ENCODE measurements around a stretch of chr4.

DNA sequence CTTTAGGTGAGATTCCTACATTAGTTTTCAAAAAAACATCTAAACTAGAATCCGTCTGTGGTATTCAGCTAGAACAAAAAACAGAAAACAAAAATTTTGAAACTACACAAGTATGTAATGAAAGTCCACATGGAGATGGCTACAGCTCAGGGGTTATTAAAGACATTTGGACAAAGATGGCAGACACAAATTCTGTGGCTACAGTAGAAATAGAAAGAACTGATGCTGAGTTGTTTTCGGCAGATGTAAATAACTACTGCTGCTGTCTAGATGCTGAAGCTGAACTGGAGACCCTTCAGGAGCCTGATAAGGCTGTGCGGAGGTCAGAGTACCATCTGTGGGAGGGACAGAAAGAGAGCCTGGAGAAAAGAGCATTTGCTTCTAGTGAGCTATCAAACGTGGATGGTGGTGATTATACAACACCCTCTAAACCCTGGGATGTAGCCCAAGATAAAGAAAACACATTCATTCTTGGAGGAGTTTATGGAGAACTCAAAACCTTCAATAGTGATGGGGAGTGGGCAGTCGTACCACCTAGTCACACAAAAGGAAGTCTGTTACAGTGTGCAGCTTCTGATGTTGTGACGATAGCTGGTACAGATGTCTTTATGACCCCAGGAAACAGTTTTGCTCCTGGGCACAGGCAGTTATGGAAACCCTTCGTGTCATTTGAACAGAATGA lies 46.8 kb upstream of the TBC1D14 start:
- RRBS, result no CpG with 5 or more reads among the region's 7 CpGs

DNA sequence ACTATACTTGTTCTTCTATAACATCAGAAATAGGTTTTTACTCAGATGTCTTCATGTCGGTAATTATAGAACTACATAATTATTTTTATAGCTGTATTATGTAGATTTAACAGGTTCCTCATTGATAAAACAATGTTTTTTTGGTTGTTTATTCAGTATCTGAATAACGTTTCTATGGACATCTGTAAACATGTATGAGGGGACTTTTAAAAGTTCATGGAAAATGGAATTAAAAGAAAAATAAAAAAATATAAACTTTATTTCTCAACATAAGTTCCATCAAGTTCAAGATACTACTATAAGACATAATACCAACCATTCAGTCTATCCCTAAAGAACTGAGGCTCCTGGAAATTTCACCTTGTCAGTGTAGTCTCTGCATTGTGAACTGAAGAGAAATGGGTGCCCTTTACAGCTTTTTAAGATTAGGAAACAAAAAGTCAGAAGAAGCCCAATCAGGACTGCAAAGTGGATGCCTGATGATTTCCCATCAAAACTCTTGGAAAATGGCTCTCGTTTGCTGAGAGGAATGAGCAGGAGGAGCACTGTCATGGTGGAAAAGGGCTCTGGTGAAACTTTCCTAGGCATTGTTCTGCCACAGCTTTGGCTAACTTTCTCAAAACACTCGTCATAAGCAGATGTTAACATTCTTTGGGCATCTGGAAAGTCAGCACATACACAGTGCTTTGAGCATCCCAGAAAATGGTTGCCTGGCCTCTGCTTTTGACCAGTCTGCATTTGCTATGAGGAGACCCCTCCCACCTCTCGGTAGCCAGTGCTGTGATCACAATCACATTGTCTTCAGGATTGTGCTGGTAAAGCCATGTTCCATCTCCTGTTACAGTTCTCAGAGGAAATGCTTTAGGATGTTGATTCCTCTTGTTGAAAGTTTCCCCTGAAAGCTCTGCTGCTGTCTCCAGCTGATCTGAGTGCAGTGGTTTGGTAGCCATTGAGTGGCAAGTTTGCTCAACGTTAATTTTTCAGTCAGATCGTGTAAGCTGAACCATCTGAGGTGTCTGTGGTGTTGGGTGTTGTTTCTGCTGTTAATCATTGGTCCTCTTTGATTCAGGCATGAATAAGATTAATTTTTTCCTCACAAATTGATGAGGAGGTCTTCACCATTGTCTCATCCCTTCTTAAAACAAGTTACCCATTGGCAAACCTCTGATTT lies 25.3 kb upstream of the TBC1D14 start:
- RRBS, result no CpG with 5 or more reads among the region's 7 CpGs

DNA sequence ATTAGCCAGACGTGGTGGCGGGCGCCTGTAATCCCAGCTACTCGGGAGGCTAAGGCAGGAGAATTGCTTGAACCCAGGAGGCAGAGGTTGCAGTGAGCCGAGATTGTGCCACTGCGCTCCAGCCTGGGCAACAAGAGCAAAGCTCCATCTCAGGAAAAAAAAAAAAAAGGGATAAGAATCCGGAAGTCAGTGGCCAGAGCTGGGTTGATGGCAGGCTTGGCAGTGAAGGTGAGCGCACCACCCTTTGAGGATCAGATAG lies 6.3 kb downstream of the TBC1D14 start:
- RRBS, result no CpG with 5 or more reads among the region's 8 CpGs

- RRBS, result no CpG with 5 or more reads among the region's 4 CpGs
These were observed 24.0 kb downstream of the TBC1D14 start for GRCh38 chr4:6933504-6934091.

DNA sequence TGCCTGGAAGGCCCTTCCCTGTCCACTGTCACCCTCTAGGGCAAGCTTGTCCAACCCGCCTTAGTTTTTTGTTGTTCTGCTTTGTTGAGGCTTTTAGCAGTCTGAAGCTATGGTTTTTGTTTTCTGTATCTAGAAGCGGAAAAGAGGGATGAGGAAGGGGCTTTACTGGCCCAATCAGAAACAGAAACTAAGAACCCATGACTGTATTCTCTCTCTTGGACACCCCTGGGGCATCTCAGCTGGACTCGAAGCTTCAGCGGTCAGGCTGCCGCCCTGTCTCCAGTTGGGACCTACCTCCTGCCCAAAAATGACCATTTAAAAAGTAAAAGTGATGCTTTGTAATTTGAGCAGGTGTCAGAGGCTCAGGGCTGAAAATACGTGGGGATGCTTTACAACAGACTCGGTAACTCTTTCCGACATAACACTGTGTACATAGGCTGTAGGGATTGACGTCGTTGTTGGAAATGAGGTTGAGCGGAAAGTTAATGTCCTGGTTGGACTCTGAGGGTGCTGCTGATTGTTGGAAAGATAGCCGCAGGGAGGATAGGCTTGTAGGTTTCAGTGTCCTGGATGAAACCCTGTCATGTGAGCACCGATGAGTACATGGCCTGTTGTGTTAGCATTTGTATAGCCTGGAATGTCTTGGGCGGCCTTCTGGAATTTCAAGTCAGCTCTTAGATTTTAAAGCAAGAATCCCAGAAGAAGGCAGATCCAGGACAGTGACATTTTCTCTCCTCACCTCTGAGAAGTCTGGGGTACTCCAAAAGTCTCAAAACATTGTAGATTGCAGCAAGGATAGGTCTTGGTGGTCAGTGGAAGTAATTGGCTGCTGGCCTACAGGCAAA lies 63.1 kb downstream of the TBC1D14 start:
- RRBS, result no CpG with 5 or more reads among the region's 14 CpGs

GRCh38 chr4:7335371-7335690 lies 99.4 kb downstream of the PSAPL1 start:
- RRBS, result no CpG with 5 or more reads among the region's 13 CpGs

DNA sequence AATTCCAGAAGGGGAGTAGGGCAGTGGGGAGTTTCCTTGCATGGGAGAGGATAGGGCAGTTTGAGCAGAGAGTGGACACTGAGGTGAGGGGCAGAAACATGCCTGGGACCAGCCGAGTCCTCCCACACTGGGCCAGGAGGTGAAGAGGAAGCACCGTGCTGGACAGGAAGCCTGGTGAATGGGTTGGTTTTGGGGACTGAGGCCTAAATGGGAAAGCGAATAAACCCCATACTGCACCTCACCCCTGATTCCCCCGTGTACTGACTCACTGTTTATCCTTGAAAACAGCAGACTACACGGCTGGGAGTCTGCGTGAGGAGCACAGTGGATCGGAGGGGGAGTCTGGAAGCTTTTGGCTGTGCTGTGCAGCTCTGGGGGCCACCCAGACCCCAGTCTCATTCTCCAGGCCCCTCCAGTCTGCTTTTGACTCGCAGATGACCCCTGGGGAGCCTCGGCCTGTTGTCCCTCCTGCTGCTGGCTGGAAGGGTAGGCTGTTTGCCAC lies 90.1 kb downstream of the PSAPL1 start:
- RRBS, result no CpG with 5 or more reads among the region's 9 CpGs

DNA sequence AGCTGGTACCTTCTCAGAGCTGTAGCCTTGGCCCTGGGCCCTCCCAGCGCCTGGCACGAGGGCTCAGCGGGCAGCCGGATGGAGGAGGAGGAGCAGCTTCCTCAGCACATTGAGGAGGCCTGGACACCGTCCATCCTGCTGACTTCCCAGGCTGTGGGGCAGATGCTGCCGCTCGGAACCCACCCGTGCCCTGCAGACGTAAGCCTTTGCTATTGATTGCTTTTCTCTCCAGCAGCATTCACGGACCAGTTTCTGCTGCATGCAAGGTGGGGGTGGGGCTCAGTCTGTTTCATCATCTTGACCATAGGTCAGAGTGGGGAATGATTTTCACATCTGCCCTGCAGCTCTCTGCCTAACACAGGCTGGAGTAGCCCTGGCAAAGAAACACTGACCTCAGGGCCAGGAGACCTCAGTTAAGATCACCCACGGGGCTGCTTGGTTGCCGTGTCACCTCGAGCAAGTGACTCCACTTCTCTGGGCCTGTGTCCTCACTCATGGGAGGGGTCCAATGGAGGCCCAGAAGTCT lies 80.8 kb upstream of the PSAPL1 start:
- RRBS, result no CpG with 5 or more reads among the region's 13 CpGs

- RRBS, result 60% methylated on average over 3 of the region's 27 CpGs
These were observed 211.8 kb upstream of the PSAPL1 start for GRCh38 chr4:7646231-7647265.

DNA sequence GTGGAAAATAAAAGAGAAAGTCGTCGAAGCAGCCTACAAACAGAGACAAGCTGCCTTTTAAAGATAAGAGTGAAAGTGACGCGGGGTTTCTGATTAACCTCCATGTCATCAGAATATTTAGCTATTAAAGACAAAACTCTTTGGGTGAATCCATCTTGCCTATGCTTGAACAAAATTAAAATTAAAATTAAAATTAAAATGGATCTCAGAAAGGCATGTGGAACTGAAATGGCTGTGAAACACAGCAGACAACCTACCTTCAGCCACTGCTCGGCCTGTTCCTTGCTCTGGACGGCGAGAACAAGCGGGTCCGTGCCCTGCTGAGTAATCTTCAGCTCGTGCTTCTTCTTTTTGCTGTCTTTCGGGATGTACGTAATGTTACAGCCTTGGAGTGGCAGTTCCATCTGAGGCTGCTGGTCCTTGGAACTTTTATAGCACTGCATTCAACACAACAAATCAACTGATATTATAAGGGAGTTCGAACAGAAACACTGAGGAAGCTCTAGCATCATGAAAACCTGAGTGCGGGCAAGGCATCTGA lies 101.3 kb downstream of the AFAP1 start:
- RRBS, result no CpG with 5 or more reads among the region's 14 CpGs

DNA sequence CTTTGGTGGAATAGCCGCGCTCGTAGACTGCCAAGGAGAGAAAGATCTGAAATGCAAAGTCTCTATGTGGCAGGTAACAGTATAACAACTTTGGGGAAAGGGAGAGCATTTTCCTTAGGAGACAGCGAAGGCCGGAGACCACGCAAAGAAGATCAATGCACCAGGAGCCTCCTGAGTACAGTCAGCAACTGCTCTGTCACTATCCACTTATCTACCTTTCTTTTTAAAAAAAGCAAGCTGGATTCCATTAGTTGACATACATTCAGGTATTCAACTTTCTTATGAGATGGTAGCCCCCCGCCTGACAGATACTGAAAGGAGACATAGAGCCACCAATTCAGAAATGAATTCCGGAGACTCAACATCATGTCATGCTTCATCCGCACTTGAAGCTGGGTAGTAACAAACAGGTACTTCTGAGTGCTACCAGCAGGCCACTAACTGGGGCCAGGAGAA lies 85.1 kb downstream of the AFAP1 start:
- RRBS, result no CpG with 5 or more reads among the region's 9 CpGs

DNA sequence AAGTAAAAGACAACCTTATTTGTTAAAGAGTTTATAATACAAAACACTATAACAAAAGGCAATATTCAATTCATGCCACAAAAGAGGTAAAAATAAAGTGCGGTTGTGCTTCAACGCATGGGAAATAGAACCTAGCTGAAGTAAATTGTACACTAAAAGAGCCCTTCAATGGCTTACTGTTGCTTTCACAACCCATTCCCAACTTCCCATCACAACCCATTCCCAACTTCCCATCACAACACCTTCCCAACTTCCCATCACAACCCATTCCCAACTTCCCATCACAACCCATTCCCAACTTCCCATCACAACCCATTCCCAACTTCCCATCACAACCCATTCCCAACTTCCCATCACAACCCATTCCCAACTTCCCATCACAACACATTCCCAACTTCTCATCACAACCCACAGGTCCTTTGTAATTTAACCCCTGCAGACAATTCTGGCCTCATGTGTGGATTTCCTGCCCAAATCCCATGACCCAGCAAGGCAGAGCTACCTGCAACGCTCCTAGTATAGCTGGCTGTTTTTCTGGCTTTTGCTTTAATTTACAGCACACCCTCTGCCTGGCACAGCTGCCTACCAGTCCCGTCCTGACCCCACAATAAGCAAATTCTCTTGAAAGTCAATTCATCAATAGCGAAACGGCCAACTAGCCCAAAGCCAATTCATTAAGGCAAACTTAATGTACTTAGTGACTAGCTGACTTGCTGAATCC lies 75.7 kb downstream of the AFAP1 start:
- RRBS, result no CpG with 5 or more reads among the region's 6 CpGs

GRCh38 chr4:7916626-7917208 lies 22.9 kb downstream of the AFAP1 start:
- RRBS, result no CpG with 5 or more reads among the region's 5 CpGs

DNA sequence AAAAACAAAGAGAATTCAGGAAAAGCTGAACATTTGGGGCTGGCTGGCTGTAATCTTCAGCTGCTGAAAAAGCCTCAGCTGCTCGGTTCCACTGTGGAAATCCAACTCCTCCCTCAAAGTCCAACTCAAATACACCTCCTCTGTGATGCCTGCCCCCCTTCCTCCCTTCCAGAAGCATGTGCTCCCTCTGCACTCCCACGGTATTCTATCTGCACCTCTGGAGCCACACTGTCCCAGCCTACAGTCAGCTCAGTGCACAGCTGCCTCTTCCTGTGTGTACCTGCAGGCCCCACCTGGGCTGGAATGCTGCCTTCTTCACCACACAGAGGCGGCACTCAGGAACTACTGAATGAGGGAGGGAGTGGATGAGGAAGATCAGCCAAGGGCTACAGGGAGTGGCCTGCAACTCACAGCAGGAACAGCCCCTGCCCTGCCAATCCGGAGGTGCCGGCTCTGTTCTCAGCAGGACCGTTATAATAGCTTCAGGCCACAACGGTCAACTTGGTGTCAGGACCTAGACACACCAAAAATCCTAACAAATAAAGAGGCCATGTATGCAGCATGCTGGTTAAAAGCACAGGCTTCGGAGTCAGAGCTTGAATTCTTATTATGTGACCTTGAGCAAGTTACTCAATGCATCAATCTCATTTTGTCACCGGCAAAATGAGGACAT lies 10.1 kb downstream of the AFAP1 start:
- RRBS, result no CpG with 5 or more reads among the region's 9 CpGs

DNA sequence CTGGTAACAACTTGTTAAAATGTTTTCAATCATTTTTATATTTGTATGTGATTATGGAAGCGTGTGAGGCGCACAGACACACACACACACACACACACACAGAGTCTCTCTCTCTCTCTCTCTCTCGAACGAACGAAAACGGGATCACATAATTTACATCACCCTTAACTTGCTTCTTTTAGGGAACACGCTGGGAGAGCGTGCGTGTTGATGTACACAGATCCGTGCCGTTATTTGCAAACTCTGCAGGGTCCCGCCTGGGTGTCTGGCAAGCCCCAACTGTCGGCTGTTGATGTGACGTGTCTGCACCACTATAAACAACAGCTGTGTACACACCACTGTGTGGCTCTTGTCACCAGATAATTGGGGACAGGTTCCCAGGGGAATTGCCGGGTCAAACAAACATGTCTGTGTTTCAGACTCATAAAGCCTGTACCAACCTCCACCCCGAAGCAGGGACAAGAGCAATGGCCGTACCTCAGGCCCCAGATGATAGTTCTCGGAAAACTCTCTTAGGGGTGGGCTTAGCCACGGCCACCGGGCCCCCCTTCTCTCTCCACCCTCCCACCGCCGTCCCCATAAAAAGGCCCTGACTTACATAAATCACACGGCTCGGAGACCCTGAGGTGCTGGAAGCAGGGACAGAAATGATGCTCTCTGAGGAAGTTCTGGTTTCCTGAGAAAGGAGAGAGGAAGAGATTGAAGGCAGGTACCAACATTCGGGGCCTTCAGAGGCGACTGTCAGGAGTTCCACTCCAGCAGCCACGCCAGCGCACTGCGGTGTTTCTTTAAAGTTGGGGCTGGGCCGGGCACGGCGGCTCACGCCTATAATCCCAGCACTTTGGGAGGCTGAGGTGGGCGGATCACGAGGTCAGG lies 105.1 kb upstream of the AFAP1 start:
- RRBS, result no CpG with 5 or more reads among the region's 35 CpGs

DNA sequence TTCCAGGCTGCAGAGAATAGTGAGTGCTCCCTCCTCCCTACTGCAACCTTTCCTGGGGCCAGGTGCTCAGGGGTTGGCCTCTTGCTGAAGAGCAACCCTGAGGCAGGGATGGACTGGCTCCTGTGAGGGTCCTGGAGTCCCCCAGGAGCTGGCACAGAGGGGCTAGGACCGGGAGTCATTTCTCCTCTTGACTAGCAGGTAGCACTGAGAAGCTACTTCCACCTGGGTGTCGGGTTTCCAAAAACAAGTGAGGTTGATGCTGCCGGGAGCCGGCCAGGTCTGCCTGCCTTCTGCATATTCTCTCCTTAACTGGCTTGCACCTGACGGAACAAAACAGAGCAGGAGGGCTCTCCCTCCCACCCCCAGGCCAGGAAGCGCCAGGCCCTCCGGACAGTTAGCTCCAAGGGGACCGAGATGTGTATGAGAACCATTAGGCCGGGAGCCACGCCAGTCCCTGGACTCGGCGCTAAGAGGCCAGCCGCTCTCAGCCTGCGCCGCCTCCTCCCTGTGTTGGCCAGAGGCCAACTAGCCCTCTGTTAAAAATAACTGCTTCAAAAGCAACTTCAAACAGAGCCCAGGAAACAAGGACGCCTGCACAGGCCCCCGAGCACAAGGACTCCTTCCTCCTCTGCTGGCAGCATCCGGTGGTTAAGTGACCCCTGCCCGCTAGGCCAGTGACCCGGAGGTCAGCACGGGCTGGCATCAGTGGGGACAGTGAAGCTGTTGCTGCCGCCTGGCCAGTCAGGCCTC lies 108.1 kb downstream of the ABLIM2 start:
- RRBS, result 19% methylated on average over 7 of the region's 22 CpGs

DNA sequence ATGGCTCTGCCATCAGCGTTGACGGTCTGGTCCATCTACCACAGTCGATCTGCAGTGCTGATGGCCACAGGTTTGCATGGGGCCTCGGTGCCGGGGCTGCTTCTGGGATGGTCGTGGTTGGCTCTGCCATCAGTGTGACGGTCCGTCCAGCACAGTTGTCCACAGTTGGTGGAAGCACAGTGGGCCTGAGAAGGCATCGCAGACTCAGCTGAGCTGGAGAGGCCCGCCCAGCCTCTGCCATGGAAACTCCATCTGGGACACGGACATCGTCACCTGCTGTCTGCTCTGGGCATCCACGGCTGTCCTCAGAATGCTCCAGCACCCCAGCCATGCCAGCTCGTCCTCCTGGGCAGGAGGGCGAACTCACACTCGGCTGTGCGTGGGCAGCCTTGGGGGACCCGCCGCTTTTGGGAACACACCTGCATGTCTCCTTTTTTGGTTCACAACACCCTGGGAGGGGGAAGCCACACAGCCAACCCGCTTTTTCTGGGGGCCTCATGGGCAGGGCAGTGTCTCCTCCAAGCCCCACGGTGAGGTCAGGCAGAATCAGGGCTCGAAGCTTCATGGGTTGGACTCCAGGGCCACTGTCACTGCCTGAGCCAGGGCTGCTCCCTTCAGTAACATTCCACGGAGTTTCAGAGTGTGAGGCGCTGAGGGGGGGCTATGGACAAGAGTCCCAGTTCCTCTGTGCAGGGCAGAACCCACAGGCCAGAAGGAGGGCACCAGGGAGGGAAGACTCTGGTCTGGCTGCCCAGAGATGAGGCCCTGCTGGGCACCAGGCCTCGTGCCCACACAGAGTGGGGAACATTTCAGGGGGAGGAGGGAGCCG lies 32.9 kb downstream of the ABLIM2 start:
- RRBS, result no CpG with 5 or more reads among the region's 26 CpGs

- RRBS, result no CpG with 5 or more reads among the region's 25 CpGs
These were observed 30.3 kb downstream of the ABLIM2 start for GRCh38 chr4:8127970-8129051.

DNA sequence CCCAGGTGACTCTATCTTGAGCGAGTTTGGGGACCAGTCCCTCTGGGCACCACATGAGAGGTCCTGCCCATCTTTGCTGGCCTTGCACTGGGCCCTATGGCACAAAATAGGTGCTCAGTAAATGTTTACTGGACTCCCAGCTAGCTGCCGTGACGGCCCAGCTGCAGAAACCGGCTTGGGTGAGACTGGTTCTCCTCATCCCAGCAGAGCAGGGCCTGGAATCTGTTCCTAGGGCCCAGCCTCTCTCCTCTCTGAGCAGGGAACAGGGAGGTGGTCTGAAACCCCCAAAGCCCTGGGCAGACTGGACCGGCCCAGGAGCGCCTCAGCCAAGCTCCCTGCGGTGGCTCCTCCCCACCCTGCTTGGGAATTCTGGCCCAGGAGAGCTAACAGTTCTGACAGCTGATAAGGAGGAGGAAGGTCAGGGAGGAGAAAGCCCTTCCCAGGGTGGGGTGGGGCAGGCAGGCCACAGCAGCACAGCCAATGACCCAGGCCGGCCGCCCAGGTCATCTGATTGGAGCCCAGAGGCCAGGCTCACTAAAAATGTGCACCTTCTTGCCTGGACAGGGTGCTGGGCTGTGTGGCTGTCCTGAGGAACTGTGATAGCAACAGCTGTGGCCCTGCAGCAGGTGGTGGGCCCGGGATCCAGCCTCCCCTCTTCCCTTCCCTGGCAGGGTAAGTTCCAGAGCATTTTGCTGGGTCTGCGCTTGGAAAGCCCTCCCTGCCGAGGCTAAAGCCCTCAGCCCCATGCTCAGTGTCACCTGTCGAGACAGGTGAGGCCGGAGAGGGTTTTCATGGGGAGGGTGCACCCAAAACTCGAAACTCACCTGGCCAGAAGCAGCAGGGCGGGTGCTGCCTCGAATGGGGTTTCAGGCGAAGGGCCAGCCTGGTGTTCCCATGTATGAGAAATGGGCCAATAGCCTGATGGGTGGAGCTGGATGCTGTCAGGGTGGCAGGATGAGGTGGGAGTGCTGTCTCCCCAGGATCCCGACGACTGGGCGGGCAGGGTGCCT lies 17.2 kb upstream of the SH3TC1 start:
- RRBS, result no CpG with 5 or more reads among the region's 21 CpGs

DNA sequence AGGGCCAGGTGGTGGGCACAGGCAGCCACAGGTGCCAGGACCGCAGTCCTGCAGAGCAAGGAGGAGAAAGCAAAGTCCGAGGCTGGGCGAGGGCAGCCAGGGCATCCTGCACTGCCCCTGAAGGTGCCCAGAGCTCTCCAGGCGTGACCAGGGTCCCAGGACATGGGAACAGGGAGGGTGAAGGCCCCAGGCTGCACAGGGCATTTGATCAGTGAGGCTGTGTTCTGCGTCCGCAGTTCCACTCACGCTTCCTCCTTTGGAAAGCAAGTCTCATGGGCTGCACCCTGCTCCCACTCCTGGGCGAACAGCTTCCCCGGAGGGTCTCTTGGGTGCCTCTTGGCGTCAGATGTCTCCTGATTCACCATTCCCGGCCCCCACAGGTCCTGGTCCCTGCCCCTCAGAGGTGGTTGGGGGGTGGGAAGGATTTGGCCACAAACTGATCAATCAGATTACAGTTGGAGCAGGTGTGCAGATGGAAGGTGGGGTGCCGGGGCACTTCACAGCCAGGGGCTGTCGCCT lies 3.1 kb downstream of the SH3TC1 start:
- RRBS, result 54% methylated on average over 4 of the region's 13 CpGs

Measured in aortic smooth muscle cell (primary cell).